H9 (cell line): ENCODE results near the genes NR1H3, RAPSN, CELF1 and C1QTNF4.

GRCh38 chr11:47178987-47179477, 2.4 kb upstream of the ARFGAP2 start:
- PRO-cap: no peak

DNA sequence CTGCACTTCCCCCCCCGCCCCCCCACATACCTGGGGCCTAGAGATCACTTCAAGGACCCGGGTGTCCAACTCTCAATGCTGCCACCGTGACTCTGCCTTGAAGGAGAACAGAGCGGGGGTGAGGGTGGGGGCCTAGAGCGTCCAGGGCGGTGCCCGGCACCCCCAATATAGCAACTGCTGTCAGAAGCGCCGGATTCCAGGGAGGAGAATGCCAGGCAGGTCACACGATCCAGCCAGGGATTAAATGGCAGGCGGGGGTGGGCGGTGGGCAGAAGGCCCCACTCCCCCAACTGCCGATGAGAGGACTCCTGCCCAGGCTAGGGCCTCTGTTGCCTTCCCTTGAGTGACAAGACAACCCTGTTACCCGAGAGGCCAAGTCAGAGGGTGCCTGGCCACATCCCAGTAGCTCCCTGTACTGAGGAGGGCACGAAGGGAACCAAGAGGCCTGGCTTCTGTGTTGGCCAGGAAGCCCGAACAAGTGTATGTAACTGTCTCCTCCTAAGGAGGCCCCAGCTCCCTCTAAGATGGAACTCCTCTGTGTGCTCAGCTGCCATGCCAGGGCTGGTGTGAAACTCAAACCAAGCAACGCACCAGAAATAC, 3.2 kb downstream of the PACSIN3 start:
- PRO-cap: no peak

GRCh38 chr11:47186915-47187995, 1.0 kb upstream of the PACSIN3 start:
- PRO-cap: bidirectional peak, plus-strand start at chr11:47187085, minus-strand start at chr11:47186979; bidirectional peak, plus-strand start at chr11:47187432, minus-strand start at chr11:47187262; unidirectional peak, minus-strand start at chr11:47187554

DNA sequence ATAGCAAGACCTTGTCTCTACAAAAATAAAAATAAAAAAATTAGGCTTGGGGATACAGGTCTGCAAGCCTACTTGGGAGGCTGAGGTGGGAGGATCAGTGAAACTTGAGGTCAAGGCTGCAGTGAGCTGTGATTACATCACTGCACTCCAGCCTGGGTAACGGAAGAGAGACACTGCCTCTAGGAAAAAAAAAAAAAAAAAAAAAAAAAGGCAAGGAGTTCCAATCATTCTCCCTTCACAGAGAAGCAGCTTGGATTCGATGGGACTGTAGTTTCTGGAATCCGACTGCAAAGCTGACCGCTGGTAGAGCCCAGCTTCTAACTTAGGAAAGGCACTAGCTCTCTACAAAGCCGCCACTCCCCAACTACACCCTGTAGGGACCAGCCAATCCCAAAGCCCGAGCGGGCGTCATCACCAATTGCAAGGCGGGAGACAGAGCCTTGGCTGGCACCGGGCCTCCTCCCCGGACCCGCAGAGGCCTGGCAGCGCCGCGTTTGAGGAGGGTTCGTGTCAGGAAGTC, 716 bp upstream of the DDB2 start:
- PRO-cap: bidirectional peak, plus-strand start at position 474 of the sequence, minus-strand start at position 319 of the sequence

GRCh38 chr11:47257354-47258342, at the start of gene NR1H3:
Gene NR1H3, plus strand, starts transcription at chr11:47257996.
- PRO-cap: bidirectional peak, plus-strand start at chr11:47257970, minus-strand start at chr11:47257820

GRCh38 chr11:47328889-47329620, 23.4 kb downstream of the MYBPC3 start:
- PRO-cap: no peak

DNA sequence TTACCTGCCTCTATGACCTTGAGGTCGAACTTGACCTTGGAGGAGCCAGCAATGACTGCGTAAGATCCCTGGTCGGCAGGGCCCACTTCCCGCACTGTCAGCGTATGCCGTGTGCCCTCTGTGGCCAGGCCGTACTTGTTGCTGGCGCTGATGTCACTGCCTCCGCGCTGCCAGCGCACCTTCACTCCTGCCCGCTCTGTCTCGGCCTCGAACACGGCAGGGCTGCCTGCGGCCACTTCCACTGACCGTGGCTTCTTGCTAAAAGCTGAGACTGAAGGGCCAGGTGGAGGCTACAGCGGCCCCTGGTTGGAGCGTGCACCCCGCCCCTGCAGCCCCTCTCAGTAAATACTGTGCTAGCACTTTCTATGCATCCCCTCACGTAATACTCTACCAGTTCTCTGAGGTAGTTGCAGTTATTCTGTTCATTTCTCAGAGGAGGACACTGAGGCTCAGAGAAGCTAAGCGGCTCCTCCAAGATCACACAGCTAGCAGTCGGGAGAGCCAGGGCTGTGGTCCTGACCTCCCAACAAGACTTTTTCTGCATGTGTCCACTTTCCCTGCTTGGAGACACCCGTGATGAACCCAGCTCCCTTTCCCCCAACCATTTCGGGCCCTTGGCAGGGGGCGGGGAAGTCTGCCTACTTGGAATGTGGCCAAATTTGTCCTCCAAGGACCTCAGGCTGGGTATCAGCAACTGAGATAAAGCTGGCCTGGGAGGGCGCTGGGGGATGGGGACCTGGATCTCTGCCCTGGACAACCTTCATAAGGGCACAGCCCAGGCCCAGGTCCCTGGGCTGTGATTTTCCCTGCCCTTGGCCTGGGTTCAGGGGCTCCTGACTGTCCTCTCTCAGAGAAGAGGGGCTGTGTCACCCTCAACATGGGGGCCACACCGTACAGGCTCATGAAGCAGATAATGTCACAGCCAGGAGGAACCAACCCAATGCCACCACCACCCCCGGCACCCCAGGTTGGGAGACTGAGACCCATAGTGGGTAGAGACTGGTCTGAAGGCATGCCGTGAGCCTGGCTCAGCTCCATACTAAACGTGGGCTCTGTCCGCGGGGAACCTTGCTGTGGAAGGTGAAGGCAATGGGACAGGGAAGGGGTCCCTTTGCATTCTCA, 906 bp downstream of the MYBPC3 start:
- PRO-cap: no peak

- PRO-cap: unidirectional peak, minus-strand start at chr11:47374598
Measured at GRCh38 chr11:47374323-47374954, 3.9 kb downstream of the SPI1 start.

DNA sequence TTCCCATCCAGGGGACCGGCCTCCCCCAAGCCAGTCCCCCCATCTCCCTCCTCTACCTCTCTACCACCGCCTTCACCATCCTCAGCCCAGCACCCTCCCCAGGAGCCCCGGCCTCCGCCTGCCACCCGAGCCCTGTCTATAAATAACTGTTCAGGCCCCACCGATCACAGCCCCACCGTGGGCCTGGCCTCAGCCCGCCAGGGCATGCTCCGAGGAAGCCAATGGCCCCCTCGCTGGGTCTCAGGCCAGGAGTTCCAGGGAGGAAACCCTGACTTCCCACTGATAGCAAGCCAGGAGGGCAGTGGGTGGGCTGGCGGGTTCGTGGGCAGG, 458 bp downstream of the SPI1 start:
- PRO-cap: no peak

GRCh38 chr11:47448877-47449388, at the start of gene RAPSN:
Gene RAPSN, minus strand, starts transcription at chr11:47449136.
- PRO-cap: no peak

DNA sequence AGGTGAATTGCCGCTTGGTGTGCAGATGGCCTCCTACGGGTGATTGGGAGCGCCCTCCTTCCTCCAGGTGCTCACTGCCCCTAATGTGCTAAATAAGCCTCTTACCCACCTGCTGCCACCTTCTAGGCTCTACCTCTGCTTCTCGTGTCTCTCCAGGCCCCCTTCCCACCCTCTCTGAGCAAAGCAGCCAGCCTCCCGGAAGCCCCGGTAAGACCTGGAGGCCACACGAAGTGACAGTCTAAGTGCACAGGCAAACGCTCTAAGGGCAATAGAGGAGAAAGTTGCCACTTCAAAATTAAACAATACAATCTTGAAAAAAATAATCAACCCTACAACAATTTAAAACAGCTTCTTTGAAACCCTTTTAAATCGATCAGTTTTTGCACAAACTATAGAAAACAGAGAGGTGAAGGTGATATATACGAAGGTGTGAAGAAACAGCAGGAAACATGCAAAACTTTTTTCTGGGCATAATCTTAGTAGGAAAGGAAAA, 18.7 kb upstream of the RAPSN start:
- PRO-cap: no peak

GRCh38 chr11:47499231-47500031, 50.5 kb upstream of the RAPSN start:
- PRO-cap: no peak

DNA sequence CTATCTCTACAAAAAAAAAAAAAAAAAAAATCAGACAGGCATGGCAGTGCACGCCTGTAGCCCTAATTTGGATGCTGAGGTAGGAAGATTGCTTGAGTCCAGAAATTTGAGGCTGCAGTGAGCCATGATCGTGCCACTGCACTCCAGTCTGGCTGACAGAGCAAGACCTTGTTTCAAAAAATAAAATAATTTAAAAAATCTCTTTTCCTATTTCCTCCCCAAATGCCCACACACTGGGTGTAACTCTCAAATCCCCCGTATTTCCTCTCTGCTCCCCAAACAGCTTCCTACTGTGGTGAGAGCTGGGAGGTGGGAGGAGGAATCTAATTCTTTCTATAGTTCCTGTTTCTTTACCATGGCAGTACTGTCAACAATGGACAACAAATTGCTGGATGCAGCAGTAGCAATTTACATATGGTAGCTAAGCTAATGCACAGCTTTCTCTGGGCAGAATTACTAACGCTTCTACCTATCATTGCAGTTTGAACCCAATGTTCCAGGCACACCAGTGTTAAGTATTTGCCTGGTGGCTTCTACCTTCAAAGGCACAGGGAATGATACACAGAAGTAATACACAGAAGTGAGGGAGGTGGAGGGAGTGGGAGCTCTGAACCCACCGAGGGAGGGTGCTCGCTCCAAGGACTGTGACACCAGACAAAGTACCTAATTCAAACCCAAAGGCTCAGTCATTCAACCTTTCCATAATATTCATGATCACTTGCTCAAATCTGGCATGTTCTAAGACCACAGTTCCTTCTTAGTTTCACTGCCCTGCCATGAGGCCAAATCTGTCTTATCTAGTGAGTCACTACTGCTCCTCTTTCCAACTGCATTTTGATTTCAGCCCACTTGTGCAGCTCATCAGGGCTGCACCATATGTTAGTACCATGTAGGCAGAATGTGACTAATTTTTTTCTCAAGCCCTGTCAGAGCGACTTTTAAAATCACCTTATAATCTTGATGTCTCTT, 38.0 kb downstream of the CELF1 start:
- PRO-cap: no peak

DNA sequence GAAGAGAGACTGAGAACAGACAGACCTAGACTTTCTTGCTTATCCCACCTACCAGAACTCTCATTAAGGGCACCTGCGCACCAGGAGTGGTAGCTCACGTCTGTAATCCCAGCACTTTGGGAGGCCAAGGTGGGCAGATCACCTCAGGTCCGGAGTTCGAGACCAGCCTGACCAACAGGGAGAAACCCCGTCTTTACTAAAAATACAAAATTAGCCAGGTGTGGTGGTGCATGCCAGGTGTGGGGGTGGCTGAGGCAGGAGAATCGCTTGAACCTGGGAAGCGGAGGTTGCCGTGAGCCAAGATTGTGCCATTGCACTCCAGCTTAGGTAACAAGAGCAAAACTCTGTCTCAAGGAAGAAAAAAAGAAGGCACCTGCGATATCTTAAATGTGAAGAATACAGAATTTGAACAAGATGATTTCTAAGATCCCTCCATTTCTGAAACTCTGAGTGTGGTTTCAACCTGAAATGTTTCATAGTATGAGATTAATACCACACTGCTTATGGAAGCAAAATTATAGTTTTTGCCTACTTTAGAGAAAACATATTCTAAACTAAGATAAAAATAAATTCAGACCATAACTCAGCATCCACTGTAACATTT, 26.9 kb downstream of the CELF1 start:
- PRO-cap: no peak

GRCh38 chr11:47552608-47553493, at the start of gene CELF1:
Gene CELF1, minus strand, starts transcription at chr11:47553132.
- PRO-cap: bidirectional peak, plus-strand start at chr11:47552709, minus-strand start at chr11:47552702; bidirectional peak, plus-strand start at chr11:47552970, minus-strand start at chr11:47552903; bidirectional peak, plus-strand start at chr11:47553387, minus-strand start at chr11:47553130

GRCh38 chr11:47593900-47594805, at the start of gene C1QTNF4:
Gene C1QTNF4, minus strand, starts transcription at chr11:47594411.
- PRO-cap: no peak

GRCh38 chr11:47611383-47611938, 17.2 kb upstream of the C1QTNF4 start:
- PRO-cap: no peak

DNA sequence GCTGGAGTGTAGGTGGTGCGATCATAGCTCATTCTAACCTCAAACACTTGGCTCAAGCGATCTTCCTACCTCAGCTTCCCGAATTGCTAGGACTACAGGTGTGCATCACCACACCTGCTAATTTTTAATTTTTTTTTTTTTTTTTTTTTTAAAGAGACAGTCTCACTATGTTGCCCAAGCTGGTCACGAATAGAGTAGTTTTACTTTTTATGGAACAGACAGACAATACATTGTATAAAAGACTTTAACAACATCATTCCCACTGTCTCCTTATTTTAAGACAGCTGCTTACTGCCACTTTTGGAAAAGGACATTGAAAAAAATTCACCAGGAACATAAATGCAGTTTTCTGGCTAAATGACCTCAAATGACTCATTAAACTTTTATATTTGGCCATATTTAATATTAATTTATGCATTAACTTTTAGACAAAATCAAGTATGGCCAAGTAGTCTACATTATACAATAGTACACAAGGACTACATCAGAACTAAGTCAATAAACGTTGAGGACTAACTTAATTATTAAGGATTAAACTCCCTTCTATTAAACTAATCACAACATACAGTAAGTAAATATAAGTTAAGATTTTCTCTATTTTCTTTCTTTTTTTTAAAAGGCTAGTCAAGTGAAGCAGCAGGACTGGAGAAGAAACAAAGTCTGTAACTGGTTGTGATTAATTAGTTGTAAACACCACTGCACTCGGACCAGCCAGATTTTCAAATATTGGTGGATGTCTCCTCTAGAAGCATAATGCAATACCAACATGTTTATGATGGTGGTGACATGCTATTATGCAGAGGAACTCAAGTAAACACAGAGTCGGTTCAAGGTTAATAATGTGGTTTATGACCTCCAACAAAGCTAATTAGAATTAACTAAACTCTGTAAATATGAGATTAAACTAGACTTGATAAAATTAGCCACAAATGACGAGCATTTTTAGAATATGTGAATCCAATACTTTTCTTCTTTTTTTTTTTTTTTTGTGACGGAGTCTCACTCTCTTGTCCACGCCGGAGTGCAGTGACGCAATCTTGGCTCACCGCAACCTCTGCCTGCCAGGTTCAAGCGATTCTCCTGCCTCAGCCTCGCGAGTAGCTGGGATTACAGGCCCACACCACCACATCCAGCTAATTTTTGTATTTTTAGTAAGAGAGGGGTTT, 11.5 kb upstream of the AGBL2 start:
- PRO-cap: no peak

- PRO-cap: no peak
Measured at GRCh38 chr11:47800864-47801149, 33.7 kb upstream of the FNBP4 start.

GRCh38 chr11:47842119-47842852, 5.9 kb downstream of the NUP160 start:
- PRO-cap: no peak